CD14-positive monocyte (primary cell): ENCODE measurements around the gene SRFBP1.

GRCh38 chr5:119302717-119303897 is 52.7 kb upstream of the TNFAIP8 start:
- CAGE, long polyA plus RNA, result no peak

DNA sequence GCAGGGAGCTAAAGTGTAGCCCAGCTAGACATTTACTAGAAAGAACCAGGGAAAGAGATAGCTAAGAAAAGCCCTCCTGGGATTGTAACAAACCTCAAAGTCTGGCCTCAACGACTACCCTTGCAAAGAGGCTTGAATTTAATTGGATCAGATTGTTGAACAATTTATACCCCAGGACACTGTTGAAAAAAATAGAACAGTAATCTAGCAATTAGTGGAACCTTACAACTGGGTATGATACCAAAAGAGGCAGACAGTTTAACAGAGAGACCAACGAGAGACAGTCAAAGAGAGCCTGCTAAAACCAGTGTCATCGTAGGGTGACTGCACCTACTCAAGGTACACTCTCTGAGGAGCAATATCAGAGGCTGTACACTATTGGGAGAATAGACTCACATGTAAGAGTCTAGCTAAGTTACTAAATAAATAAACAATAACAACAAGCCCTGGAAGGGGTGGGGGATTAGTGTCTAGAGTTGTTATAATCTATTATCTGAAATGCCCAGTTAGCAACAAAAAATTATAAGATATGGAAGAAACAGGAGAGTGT is 59.1 kb downstream of the HSD17B4 start:
- CAGE, long polyA plus RNA, result no peak

GRCh38 chr5:121961757-121962779 is at the start of gene SRFBP1:
Gene SRFBP1 (plus strand): TSS chr5:121961975.
- CAGE, long polyA plus RNA, result start-site peak on the plus strand at chr5:121961970-121962016, 36 and 24 reads in 2 replicates

- CAGE, long polyA plus RNA, result no peak
These were observed 12.9 kb downstream of the LOX start for GRCh38 chr5:122064954-122065814.

GRCh38 chr5:122475626-122476066 is 163.6 kb downstream of the SNCAIP start:
- CAGE, long polyA plus RNA, result no peak

- CAGE, long polyA plus RNA, result no peak
These were observed 181.5 kb downstream of the SNCAIP start for GRCh38 chr5:122493569-122493816.

GRCh38 chr5:122702498-122702839 is 72.4 kb upstream of the SNX2 start:
- CAGE, long polyA plus RNA, result no peak

DNA sequence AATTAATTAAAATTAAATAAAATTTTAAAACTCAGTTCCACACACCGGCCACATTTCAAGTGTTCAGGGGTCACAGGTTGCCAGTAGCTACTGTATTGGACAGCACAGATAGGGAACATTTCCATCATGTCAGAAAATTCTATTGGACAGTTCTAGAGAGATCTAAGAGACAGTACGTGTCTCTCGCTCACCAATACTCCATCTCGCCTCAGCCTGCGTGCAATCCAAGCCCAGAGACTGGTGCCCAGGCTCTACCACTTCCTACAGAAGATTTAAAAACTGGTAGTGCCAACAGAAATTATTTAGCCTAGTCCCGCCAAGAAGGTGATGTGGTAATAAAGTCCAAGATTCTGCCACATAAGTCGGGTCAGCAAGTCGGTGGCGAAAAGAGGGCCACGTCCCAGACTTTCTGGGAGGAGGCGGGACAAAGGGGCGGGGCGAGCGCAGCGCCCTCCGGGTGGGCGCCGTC is 364 bp upstream of the SNX2 start:
- CAGE, long polyA plus RNA, result no peak

GRCh38 chr5:123035132-123035601 is 1.4 kb downstream of the PPIC start:
- CAGE, long polyA plus RNA, result no peak

GRCh38 chr5:123035651-123036321 is 739 bp downstream of the PPIC start:
- CAGE, long polyA plus RNA, result no peak

DNA sequence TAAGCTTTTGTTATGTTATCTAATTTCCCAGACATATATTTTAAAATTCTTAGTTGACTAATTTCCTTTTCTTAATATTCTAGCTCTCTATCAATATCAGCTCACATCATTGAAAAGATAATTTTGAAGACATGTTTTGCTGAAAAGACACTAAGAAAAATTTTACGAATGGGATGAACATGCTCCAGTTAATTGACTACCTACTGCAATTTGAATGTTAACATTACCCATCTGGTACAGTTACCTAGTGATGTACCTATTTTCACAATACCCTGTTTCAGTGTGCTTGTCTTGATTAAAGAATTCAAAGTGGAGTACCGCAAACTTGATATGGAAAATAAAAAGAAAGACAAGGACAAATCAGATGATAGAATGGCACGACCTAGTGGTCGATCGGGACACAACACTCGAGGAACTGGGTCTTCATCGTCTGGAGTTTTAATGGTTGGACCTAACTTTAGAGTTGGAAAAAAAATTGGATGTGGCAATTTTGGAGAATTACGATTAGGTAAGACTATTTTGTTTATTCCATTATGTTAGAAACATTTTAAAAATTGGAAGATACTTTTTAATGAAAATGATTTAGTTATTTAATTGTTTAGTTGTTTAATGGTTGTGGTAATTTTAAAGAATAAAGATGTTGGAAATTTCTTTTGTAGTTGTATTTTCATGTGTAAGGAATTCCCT is 33.5 kb downstream of the CSNK1G3 start:
- CAGE, long polyA plus RNA, result no peak

DNA sequence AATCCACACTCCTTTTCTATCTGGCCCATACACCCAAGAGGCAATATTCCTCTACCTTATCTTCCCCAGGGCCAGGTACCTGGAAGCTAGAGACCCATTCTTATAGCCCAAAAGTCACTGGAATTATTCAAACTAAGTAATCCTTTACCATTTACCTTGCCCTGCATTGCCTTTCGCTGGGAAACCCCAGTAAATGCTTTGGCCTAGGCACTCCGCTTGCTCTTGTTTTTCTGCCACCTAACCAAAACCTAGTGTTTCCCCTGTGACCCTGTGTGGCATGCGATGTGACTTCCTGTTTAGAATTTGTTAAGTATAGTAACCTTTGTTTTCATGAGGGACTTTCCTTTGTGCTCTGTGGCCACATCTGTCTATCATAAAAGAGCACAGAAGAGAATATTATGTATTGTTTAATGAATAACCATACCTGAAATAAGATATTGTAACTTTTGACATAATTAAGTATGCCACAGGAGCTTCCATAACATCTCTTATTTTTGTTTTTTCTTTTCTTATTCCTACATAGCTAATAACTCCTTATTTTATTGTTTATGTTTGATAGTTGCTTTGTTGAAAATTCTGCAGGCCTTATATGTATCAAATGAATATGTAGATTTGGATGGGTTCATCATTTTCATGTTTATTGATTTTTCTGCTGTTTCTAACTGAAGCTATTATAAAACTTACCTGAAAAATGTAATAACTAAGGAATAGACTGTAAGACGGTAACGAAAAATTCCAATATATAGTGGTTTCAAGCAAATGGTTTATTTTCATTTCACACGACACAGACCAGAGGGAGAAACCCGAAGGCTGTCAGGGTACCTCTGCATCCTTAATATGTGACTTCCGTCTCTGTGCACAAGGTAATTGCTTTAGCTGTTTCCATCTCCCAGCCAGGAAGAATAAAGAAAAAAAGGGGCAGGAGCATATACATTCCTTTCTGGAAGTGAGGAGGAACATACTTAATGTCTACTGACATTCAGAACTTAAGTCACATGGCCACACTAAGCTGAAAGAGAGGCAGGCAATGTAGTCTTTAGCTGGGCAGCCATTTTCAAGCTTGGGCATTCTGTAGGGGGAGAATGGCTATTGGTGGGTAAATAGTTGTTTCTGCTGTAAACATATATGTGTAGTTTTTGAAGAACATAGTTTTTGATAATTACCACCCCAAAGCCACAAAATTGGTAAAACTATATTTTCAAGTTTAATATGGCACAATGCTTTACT is 37.9 kb downstream of the CSNK1G3 start:
- CAGE, long polyA plus RNA, result no peak

GRCh38 chr5:123575500-123576143 is 63.6 kb downstream of the CSNK1G3 start:
- CAGE, long polyA plus RNA, result no peak

GRCh38 chr5:123603356-123604125 is 91.6 kb downstream of the CSNK1G3 start:
- CAGE, long polyA plus RNA, result no peak

GRCh38 chr5:123814322-123814603 is 302.3 kb downstream of the CSNK1G3 start:
- CAGE, long polyA plus RNA, result no peak

- CAGE, long polyA plus RNA, result no peak
These were observed 316.4 kb downstream of the ZNF608 start for GRCh38 chr5:124430059-124430516.

DNA sequence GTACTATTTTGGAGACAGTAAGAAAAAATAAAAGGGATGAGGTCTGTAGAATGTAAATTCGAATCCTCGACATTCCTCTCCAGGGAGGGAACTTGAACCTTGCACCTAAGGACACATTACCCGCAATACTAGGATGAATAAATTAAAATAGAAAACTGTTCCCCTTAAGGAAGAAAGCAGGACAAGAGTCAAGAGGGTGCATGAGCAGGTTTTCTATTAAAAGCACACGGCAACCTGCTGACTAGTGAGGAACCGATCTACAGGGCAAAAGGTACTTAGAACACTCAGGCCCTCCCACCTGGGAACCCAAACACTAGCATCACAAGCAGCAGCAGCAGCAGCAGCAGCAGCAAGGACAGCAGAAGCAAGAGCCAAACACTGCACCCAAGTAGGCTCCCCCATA is 2.9 kb downstream of the ZNF608 start:
- CAGE, long polyA plus RNA, result no peak

- CAGE, long polyA plus RNA, result no peak
These were observed 160.1 kb upstream of the ZNF608 start for GRCh38 chr5:124906185-124907232.

DNA sequence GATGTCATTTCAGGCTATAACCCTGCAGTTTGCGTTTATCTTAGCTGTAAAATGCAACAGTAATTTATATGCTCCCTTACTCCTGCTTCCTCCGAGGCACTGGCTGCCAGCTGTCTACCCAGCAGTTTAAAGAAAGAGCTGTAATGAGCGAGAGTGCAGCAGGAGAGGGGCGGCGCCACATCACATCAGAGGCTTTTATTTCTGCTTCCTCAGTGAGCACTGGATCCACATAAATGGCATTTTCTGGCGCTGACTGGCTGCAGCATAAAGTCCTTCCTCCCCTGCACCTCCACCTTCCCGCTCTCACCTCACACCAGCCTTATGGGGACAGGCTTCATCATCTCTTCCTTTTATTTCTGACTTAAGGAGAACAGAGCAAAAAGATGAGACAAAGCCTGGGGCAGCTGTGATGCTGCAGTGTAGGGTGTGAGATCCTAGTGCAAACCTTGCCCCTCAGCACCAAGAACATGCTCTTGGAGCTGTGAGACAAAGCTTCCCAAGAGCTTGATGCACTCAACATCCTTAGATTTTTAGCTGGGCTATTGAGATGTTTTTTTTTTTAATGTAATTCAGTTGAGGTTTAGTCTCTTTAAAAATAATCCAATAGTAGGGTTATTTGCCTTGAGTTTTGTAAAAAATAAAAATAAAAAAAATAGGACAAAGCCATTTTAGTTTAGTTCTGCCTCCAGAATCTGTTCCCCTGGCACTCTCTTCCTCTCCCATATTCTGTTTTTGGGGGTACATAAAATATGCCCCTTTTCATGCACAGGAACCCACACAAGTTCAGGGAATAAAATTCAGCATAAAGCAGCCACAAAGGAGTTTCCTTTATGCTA is 829.7 kb upstream of the ZNF608 start:
- CAGE, long polyA plus RNA, result no peak

- CAGE, long polyA plus RNA, result no peak
These were observed 142.1 kb upstream of the GRAMD2B start for GRCh38 chr5:126280990-126281563.